MCF 10A (cell line): Measurements from ENCODE around the genes TTLL13, IQGAP1 and CRTC3.

DNA sequence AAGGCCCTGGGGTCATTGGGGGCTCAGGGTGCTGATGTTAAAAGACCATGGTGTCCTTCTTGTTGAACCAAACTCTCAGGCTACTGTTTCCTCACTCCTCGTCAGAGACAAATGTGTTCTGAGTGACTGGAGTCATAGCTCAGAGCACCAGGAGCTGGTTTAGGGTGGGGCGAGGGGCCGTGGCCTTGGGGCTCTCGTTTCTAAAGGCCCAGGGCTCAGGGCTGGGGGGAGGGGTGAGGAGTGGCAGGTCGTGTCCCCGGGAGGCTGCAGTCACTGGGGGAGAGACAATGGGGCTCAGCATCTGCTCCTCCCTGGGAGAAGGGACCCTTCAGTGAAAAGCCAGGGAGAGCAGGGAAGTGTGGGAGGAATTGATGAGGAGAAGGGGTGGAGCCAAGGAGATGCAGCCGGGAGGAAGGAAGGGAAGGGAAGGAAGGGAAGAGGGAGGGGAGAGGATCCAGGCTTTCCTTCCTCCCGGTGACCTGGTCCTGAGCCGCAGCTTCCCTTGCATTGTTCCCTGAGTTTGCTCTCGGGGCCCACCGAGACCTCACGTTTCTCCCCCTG, 1.5 kb upstream of the ZNF710 start:
- PRO-cap: bidirectional peak, plus-strand start outside the sequence, minus-strand start at position 429 of the sequence
- RRBS: 2% methylated on average over 2 of the region's 12 CpGs

DNA sequence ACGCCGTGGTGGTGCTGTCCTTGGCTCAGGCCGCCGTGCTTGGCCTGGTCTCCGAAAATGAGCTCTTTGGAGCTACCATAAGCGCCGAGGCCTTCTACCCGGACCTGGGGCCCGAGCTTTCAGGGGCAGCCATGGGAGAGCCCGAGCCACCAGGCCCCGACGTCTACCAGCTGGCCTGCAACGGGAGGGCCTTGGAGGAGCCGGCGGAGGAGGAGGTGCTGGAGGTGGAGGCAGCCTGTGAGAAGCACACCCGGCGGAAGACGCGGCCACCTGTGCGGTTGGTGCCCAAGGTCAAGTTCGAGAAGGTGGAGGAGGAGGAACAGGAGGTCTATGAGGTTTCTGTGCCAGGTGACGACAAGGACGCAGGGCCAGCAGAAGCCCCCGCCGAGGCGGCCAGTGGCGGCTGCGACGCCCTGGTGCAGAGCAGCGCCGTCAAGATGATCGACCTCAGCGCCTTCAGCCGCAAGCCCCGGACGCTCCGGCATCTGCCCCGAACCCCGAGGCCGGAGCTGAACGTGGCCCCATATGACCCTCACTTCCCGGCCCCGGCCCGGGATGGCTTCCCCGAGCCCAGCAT, 35.0 kb downstream of the IDH2 start:
- PRO-cap: no peak
- RRBS: 99% methylated on average over 3 of the region's 45 CpGs

DNA sequence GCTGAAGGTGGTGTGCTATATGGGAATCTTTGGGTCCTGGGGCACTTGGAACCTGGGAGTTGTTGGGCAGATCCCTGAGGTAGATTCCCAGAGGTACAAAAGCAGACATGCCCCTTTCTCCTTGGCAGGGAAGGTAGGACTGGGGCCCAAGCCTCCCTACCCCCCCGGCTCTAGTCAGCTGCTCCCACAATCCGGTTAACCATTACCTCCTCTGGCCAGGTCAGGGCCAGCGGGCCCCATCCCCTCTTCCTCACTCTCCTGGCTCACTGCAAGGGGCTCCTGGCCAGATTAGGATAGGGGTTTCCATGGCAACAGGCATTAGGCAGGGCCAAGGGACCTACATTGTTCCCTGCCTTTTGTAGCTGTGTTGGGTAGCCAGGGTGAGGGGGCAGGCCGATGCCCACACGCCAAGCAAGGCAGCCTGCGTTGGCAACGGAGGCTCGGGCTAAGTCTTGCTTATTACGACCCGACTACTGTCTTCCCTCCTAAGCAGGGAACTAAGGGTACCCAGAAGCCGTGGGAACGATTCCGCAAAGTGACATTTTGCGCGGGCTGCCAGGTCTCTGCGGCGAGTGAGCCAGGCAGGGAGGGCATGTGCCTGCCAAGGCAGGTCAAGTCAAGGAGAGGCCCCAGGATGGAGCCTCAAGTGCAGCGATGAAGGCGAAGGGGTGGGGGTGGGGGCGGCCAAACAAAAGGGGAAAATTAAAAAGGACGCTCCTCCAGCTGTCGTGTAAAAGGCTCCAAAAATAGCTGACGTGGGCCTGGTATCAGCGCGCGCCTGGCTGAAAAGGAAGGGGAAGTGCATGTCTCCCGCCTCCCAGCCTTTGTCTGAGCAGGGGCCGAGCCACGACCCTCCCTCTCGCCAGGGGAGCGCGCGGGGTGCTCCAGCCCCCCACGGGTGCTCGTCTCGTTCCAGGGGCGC, 994 bp downstream of the IDH2 start:
- PRO-cap: no peak
- RRBS: no CpG with 5 or more reads among the region's 37 CpGs

DNA sequence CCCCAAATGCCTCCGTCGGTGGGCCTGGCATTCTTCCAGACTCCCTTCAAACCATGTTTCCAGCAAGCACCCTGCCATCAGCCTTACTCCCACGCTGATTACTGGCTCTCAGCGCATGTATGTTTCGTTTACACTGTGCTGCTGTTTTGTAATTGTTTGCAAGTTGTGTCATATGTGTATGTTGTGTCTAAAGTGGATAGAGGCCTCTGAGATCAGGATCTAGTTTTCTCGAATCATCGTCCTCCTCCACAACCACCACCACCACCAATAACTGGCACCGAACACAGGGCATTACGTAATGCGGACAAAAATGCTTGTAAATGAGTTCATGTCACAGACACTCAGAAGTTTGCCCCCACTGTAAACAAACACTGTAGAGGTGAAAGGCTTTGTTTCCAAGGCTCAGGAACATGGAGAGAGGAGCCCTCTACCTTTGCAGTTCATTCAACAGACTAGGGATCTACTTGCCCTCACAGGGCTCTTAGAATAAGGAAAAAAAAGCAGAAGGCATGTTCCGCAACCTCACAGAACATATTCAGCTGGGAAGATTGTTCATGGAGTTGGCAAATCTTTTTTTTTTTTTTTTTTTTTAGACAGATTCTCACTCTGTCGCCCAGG, 46.1 kb upstream of the SEMA4B start:
- PRO-cap: no peak
- RRBS: no CpG with 5 or more reads among the region's 12 CpGs

- PRO-cap: no peak
- RRBS: no CpG with 5 or more reads among the region's 12 CpGs
Observed at GRCh38 chr15:90210390-90210850, 9.3 kb downstream of the SEMA4B start.

- PRO-cap: no peak
- RRBS: no CpG with 5 or more reads among the region's 21 CpGs
Observed at GRCh38 chr15:90213143-90214138, 12.3 kb downstream of the SEMA4B start.

GRCh38 chr15:90227487-90227947, 6.2 kb downstream of the CIB1 start:
- PRO-cap: no peak
- RRBS: no CpG with 5 or more reads among the region's 10 CpGs

GRCh38 chr15:90249291-90249905, at the start of gene TTLL13:
TSS of gene TTLL13 (plus strand) at chr15:90249556.
- PRO-cap: bidirectional peak, plus-strand start at chr15:90249556, minus-strand start at chr15:90249387
- RRBS: 2% methylated on average over 11 of the region's 44 CpGs

DNA sequence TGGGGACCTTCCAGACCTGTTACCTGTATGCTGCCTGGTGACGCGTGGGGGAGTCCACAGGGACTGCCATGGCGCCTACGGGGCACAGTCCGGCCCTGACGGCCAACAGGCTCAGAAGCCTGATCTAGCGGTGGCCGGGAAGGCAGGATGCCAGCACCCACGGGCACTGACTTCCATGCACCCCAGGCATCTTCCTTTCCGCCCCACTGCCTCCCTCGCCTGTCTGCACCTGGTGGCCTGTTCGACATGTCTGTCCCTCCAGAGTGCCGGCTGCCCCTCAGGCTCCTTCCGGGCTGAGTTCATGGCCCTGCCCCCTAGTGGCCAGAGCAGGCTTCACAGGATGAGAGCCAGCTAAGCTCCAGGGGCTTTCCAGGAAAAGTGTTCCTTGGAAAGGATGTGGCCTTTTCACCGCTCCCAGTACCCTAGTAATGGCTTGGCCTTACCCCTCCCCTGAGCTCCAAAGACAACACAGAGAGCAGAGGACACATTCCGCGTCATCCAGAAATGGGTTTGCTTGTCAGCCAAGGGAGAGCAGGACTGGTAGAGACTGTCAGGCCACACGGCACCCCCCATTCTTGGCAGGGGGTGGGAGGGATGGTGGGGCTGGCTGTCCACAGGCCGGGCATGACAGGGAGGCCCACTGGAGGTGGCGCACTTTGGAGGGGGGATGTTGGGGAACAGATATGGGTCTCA, 35.7 kb downstream of the NGRN start:
- PRO-cap: no peak
- RRBS: no CpG with 5 or more reads among the region's 20 CpGs

- PRO-cap: bidirectional peak, plus-strand start at chr15:90388277, minus-strand start at chr15:90387966
- RRBS: under 1% methylated on average over 17 of the region's 41 CpGs
Observed at GRCh38 chr15:90388084-90388423, at the start of gene IQGAP1. TSS of gene IQGAP1 (plus strand) at chr15:90388242.

DNA sequence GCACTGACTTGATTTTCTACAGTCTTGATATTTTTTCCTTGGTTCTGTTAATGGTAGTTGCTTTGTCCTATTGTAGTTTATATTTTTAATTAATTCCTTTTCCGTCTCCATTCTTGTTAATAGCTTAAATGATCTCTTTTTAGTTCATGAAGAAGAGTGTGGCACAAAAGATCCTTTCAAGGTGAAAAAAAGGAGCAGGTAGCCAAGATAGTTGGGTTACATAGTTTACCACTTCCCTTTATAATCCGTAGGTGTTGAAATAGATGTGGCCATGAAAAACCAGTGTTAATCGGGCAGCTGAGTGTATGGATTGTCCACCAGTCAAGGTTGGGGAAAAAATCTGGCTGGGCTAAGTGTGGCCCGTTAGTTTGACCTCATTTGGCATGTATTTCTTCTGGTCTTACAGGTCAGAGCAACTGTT, 12.3 kb downstream of the IQGAP1 start:
- PRO-cap: bidirectional peak, plus-strand start at position 285 of the sequence, minus-strand start at position 273 of the sequence
- RRBS: no CpG with 5 or more reads among the region's 4 CpGs

GRCh38 chr15:90529735-90530748, at the start of gene CRTC3:
TSS of gene CRTC3 (plus strand) at chr15:90529923.
- PRO-cap: bidirectional peak, plus-strand start at chr15:90529935, minus-strand start at chr15:90529824; bidirectional peak, plus-strand start at chr15:90530611, minus-strand start at chr15:90530600
- RRBS: under 1% methylated on average over 49 of the region's 143 CpGs

GRCh38 chr15:90531032-90531170, 1.2 kb downstream of the CRTC3 start:
- PRO-cap: no peak
- RRBS: no CpG with 5 or more reads among the region's 3 CpGs

- PRO-cap: no peak
- RRBS: no CpG with 5 or more reads among the region's 9 CpGs
Observed at GRCh38 chr15:90575703-90576698, 46.3 kb downstream of the CRTC3 start.

DNA sequence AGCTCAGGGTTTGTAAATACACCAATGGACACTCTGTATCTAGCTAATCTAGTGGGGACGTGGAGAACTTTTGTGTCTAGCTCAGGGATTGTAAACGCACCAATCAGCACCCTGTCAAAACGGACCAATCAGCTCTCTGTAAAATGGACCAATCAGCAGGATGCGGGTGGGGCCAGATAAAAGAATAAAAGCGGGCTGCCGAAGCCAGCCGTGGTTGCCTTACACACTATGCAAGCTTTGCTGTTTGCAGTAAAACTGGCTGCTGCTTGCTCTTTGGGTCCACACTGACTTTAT, 42.2 kb upstream of the FURIN start:
- PRO-cap: no peak
- RRBS: no CpG with 5 or more reads among the region's 7 CpGs

- PRO-cap: no peak
- RRBS: no CpG with 5 or more reads among the region's 11 CpGs
Observed at GRCh38 chr15:90881978-90882476, 2.3 kb upstream of the FES start.

DNA sequence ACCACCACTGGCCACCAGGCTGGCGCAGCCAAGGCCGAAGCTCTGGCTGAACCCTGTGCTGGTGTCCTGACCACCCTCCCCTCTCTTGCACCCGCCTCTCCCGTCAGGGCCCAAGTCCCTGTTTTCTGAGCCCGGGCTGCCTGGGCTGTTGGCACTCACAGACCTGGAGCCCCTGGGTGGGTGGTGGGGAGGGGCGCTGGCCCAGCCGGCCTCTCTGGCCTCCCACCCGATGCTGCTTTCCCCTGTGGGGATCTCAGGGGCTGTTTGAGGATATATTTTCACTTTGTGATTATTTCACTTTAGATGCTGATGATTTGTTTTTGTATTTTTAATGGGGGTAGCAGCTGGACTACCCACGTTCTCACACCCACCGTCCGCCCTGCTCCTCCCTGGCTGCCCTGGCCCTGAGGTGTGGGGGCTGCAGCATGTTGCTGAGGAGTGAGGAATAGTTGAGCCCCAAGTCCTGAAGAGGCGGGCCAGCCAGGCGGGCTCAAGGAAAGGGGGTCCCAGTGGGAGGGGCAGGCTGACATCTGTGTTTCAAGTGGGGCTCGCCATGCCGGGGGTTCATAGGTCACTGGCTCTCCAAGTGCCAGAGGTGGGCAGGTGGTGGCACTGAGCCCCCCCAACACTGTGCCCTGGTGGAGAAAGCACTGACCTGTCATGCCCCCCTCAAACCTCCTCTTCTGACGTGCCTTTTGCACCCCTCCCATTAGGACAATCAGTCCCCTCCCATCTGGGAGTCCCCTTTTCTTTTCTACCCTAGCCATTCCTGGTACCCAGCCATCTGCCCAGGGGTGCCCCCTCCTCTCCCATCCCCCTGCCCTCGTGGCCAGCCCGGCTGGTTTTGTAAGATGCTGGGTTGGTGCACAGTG, 1.6 kb upstream of the FES start:
- PRO-cap: no peak
- RRBS: 78% methylated on average over 3 of the region's 18 CpGs

- PRO-cap: no peak
- RRBS: 100% methylated on average over 1 of the region's 8 CpGs
Observed at GRCh38 chr15:90910058-90910333, 6.9 kb downstream of the MAN2A2 start.

GRCh38 chr15:90914276-90914762, 11.2 kb downstream of the MAN2A2 start:
- PRO-cap: no peak
- RRBS: no CpG with 5 or more reads among the region's 11 CpGs

DNA sequence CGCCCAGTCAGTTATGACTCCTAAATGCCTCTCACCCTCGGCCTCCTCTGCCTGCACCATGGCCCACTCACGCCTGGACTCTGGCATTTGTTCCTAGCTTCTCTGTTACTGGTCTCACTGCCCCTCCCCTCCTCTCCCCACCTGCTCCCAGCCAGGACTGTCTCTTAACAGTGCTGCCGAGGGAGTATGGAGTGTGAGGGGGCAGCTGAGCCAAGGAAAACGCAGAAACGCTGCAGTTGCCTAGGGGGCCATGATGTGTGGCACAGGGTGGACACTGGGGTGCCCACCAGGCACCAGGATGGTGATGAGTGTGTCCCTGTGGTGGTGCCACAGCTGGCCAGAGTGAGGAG, 3.1 kb downstream of the RCCD1 start:
- PRO-cap: no peak
- RRBS: no CpG with 5 or more reads among the region's 6 CpGs